ENCODE data around the gene MTERF4.

DNA sequence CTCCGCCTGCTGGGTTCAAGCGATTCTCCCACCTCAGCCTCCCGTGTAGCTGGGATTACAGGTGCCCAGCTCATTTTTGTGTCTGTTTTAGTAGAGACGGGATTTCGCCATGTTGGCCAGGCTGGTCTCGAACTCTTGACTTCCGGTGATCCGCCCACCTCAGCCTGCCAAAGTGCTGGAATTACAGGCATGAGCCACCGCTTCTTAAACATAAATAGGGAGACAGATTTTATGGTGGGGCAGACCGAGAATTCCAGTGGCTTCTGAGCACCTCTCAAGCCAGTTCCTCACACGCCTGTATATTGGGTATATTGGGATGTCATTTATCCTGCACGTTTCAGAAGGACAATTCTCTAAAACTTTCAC, 22.6 kb upstream of the OR6B2 start:
- PRO-cap, result no peak

DNA sequence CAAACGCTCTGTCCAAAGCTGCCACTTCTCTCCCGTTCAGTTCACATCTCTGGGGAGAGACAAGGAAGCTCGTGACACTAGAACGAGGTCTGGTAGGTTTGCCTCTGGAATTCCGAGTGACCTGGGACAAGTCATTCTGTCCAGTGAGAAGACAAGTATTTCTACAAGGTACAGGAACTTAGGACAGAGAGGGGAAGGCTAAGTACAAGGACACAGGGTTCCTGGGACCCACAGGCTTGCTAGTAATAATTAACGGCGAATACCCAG, 9.3 kb downstream of the COPS9 start:
- PRO-cap, result no peak

- PRO-cap, result no peak
Observed at GRCh38 chr2:240269493-240269719, 128.9 kb upstream of the OTOS start.

GRCh38 chr2:240450939-240451572, 15.6 kb downstream of the GPC1 start:
- PRO-cap, result no peak

DNA sequence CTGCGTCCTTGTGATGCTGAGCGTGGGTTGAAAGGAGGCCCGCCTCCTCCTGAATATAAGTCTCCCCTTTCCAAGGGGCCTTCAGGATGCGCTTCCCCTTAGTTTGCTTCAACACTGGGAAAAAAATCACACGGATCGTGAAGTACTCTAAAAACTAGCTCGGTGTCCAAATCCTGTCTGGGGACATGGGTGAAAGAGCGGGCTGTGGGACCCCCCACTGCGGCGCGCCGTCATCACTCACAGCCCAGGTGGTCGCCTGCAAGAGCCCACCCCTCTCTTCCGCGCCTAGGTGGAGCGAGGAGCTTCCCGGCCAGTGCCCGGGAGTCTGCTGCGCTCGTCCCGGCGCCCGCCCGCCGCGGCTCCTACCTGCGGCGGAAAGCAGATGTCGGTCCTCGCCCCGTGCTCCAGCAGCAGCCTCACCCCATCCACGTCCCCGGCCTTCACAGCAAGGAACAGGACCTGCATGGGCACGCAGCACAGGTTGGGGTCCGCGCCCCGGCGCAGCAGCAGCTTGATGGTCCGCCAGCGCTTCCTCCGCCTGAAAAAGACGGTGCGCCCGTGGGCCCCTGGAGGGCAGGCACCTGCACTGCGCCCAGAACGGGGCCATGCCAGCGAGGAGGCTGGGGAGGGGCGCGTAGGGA, 37.7 kb downstream of the ANKMY1 start:
- PRO-cap, result no peak

DNA sequence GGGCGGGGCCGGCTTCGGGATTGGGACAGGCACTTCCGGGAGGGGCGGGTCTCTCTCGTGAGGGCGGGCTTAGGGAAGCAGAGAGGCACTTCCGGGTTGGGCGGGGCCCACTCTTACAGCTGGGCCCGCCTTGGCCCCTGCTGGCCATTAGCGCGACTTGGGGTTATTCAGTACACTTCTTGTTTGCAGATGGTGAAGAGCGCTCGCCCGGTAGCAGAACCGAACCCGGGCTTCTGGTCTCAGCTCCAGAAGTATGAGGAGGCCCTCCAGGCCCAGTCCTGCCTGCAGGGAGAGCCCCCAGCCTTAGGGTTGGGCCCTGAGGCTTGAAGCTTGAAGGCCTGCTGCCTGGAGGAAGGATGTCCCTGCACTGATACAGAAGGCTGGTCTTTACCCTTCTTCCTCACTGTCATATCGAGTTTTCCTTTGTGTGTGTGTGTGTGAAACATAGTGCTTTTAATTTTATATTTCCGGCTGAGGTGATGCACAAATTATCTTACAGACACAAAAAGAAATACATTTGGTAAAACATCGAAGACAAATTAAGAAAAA, 1.1 kb downstream of the DUSP28 start:
- PRO-cap, result bidirectional peak, plus-strand start at position 173 of the sequence, minus-strand start outside the sequence

- PRO-cap, result no peak
Observed at GRCh38 chr2:240564827-240565210, 3.5 kb upstream of the RNPEPL1 start.

DNA sequence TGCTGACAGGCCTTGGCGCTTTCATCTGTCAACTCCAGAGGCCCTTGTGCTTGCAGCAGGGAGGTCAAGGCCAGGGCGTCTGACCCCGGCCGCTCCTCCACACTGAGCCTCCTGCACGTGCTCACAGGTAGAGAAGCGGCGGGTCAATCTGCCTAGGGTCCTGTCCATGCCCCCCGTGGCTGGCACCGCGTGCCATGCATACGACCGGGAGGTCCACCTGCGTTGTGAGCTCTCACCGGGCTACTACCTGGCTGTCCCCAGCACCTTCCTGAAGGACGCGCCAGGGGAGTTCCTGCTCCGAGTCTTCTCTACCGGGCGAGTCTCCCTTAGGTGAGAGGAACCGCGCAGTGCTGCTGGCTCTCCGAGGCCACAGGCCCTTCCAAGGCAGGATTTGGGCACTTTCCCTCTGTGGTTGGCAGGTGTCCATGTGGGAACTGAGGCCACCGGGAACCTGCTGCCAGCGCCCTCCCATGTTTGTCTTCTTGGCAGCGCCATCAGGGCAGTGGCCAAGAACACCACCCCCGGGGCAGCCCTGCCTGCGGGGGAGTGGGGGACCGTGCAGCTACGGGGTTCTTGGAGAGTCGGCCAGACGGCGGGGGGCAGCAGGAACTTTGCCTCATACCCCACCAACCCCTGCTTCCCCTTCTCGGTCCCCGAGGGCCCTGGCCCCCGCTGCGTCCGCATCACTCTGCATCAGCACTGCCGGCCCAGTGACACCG, 9.8 kb downstream of the CAPN10 start:
- PRO-cap, result no peak

GRCh38 chr2:240600121-240600320, 13.5 kb downstream of the CAPN10 start:
- PRO-cap, result no peak

DNA sequence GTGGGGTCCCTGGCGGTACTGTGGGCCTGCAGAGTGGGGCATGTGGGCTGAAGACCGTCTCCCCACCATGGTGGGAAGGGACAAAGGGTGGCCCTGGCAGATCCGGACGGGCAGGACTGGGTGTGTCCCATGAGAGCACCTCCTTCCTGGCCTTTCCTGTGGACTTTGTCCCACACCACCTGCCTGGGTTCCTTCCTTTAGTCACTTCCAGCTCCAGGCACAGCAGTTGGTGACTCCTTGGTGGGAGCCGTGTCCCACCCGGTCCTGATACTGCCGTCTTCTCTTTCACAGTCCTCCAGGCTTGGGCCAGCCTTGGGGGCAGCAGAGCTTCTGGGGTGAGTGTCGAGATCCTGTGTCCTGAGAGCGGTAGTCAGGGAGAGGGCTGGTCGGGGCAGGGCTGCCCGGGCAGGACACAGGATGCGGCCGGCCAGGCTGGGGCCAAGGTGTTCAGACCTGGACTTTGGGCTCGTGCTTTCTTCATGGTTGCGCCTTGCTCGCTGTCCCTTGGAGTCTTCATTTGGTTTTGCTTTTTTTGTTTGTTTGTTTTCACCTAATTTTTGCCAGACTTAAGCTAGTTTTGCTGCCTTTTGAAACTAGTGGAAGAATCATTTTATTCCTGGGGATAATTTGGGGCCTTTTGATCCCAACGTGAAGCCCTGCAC, 18.8 kb downstream of the CAPN10 start:
- PRO-cap, result no peak

- PRO-cap, result no peak
Observed at GRCh38 chr2:240889841-240890249, 6.1 kb downstream of the MAB21L4 start.

DNA sequence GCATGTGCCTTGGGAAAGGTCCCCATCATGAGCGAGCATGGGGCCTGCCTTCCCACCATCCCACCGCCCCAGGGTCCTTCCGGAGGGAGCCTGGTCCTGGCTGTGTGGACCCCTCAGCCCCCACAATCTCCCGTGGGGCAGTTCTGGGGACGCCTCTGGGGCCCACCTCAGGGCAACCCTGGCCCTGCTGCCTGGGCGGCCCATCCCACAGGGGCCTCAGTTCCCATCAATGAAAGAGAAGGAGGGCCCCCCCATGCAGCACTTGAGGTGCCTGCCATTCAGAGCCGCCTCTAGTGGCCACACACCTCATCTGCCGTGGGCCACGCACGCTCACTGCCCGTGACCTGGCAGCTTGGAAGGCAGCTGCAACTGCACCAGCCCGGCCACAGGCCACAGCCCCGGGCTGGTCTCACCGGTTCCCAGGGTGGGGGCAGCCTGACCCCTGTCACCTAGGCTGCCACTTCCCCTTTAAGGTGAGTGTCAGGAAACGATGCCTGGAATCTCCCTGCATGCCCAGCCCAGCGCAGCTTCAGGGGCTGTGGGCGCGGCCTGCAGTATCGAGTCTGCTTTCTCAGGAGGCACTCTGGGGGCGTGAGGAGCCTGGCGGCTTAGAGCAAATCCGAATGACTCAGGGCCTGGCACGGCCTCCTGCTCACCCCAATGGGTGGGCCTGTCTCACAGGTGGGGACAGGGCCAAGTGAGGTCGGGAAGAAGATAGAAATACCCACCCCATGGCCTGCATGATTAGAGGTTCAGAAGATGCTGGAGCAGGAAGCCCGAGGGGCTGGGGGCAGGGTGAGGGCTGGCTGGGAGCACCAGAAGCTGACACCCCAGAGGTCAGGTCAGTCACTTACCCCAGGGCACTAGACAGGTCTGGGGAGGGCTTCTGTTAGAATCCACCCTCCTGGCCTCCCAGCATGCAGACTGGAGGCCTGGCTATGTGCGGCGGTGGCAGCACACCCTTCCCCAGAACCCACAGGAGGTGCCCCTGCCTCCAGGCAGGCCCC, 2.5 kb downstream of the MAB21L4 start:
- PRO-cap, result no peak

DNA sequence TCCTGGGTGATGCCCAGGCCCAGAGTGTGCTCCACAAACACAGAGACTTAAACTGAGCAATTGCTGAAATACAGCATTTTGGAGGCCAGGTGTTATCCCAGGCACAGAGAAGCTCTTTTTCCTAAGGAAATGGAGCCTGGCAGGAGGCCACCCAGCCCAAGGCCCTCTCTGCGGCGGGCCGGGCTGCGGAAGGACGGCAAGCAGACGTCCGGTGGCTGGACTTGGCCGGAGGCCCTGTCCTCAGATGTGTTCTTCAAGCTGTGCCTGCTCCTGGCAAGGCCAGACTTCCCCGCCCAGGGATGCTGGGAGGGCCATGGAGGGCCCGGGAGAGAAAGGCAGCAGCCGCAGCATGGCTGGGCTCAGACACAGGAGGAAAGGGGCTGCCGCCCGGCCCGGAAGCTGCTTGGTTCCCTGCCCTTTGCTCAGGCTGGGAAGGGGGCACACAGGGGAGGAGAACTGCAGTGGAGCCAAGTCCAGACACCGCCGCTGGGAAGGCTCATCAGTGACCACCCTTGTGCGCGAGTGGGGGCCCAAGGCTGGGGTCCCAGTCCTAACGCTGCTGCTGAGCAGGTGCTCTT, 7.6 kb downstream of the CROCC2 start:
- PRO-cap, result unidirectional peak, plus-strand start at position 314 of the sequence; unidirectional peak, plus-strand start at position 362 of the sequence

DNA sequence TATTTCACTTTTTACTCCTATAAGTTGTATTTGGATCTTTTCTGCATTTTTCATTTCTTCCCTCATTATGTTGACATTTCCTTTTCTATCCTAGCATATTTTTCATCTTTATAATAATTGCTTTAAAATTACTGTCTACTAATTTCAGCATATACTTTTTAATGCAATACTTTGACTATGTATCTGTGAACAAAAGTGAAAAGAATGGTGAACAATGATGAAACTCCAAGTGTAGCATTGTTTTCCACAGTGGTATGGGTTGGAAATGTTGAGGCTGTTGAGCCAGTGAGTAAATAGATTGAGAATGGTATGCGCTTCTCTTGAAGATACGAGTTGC, 7.8 kb downstream of the SNED1 start:
- PRO-cap, result no peak

DNA sequence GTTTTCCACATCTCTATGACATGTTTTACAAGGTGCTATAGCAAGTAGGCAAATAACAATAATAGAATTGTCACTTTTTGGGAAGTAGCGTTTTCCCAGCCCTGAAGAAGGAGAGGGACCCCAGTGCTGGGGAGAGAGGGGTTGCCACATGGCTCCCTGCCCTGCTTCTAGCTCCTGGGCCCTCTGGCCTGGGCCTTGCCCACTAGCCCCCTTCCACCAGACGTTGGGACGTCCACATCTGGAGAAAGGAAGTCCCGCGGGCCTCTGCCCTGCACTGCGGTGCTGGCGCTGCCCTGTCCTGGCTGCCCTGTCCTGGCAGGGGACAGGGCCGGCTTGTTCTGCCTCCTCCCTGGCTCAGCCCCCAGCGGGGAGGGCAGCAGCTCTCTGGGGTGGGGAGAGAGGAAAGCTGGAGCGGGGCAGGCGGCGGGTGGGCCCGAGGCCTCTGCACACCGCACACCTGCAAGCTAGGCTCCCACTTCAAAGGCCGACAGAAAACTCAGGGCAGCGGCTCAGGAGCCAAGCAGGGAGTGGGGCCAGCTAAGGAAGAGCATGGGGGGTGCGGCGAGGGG, 13.2 kb downstream of the SNED1 start:
- PRO-cap, result no peak

GRCh38 chr2:241081987-241083075, 19.8 kb downstream of the MTERF4 start:
- PRO-cap, result no peak

DNA sequence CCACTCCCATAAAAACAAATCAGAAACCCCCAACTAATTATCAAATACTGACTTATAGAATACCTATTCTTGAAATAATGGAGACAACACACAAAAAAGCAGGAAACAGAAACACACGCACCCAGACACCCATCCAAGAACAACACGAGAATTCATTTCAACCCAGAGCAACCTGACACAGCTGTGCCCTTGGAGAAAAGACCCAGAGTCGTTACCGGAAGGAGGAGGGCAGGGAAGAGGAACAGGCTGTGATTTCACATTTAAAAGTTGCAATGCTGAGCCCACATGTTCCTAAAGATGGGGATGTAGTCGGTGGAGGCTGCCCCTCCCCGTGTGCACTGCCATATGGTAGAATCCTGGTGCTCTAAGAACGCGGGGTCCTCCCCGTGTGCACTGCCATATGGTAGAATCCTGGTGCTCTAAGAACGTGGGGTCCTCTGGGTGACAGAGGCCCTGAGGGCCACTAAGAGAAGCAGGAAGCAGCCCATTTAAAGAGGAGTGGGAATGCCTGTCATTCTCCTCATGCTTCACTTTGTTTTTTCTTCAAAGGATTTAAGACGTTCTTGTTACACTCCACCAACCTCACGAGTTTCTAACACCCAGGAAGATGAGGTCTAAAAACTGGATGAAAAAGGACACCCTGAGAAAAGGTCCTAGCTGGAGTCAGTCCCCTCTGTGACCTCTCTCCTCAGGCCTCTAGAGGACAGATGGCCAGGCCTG, 10.8 kb downstream of the MTERF4 start:
- PRO-cap, result no peak

- PRO-cap, result bidirectional peak, plus-strand start at chr2:241102393, minus-strand start at chr2:241102287
Observed at GRCh38 chr2:241102180-241102993, at the start of gene MTERF4. Gene MTERF4, minus strand, starts transcription at chr2:241102287.

GRCh38 chr2:241148674-241149101, 584 bp downstream of the PASK start:
- PRO-cap, result no peak

DNA sequence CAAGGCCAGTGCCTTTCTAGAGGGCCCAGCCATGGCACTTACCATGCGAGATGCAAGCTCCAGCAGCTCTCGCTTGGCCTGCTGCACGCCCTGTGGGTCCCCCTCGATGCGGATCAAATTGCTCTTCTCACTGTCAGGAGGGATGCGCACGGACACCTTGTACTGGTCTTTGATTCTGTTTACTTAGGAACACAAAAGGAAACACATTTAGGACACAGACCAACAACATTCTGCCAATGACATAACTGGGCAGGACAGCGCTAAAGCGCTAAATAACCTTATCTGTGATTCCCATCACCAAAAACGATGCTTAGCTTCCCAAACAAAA, 61.3 kb downstream of the ANO7 start:
- PRO-cap, result no peak

All from cardiac septum (tissue), 1 donor.